GM23248 (cell line): ENCODE measurements around a stretch of chr13.

GRCh38 chr13:19109488-19110010, 72.1 kb downstream of the TUBA3C start:
- RAMPAGE, long total RNA, result no peak

- RAMPAGE, long total RNA, result no peak
Observed at GRCh38 chr13:19344588-19345423, 163.2 kb upstream of the TUBA3C start.

DNA sequence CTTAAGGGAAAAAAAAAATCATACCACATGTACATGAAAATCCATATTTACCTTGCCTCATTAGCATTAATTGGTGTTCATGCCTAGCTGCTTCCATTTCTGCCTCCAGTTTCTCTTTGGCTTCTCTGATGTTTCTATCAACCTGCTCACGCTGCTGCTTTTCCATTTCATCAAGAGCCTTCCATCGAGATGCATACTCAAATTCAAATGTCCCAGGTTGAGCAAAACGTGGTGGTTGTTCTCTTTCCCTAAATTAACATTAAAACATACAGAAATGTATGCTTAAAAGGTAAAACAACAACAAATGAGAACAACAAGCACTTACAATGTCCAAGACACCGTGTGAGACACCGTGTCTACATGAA, 31.5 kb downstream of the PSPC1 start:
- RAMPAGE, long total RNA, result no peak

DNA sequence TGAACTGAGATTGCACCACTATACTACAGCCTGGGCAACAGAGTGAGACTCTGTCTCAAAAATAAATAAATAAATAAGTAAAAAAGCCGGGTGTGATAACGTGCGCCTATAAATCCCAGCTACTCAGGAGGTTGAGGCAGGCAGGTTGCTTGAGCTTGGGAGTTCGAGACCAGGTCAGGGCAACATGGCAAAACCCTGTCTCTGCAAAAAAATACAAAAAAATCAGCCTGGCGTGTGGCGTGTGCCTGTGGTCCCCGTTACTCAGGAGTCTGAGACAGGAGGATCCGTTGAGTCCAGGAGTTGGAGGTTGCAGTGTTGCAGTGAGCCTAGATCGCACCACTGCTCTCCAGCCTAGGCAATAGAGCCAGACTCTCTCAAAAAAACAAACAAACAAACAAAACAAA, 27.3 kb downstream of the ZMYM2 start:
- RAMPAGE, long total RNA, result no peak

GRCh38 chr13:20065531-20065946, 95.3 kb downstream of the GJA3 start:
- RAMPAGE, long total RNA, result no peak

- RAMPAGE, long total RNA, result no peak
Observed at GRCh38 chr13:20090968-20091389, 69.9 kb downstream of the GJA3 start.

GRCh38 chr13:20126528-20126894, 34.3 kb downstream of the GJA3 start:
- RAMPAGE, long total RNA, result no peak

DNA sequence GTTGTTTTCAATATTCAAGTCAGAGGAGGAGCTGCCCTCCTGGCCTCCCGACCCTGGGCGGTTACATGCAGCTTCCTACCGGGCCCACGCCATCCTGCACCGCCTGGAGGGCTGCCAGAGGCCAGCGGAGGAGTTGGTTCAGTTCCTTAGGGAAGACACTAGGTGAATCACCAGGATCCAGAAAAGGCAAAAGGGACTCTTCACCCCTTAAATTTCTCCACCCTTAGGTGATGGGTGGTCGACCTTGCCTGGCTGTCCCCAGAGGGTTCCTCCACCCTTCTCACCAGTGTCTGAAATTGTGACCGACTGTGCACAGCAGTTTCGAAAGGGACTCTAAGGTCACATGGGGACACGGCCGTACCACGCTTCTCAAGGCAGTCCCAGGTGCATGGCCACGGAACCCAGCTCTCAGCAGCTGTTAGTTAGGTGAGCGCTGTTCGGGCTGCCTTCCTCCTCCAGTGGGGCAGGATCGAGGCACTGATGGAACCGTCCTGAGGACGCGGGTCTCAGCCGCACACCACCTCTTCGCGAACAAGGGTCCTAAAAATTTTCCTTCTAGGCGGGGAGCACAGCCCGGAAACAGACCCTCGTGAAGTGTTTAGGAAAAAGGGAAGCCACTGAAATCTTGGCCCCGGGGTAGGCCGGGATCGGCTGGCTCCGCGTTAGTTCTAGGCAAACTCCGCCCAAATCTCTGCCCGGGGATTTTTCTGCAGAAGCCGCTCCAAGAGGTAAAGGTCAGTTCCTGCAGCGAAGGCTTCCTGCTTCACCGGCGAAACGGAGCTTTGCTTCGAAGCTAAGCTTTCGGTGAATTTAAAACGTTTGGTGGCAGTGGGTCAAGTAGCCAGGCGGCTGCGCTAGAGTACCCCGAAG, 903 bp downstream of the GJB2 start:
- RAMPAGE, long total RNA, result no peak

GRCh38 chr13:20193839-20194532, 1.2 kb upstream of the GJB2 start:
- RAMPAGE, long total RNA, result no peak

DNA sequence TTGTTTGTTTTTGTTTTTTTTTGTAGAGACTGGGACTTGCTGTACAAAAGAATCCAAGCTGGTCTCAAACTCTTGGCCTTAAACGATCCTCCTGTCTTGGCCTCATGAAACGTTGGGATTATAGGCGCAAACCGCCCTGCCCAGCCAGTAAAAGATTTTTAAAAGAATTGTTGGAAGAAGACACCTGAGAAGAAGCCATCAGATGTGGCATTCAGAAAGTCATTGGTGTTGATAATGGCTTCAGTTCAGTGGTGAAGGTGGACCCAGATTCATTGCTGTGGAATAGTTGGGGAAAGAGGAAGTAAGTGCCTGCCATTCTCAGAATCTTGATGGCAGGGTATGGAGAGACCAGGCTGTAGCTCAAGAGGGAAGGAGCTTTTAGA, 12.8 kb downstream of the GJB6 start:
- RAMPAGE, long total RNA, result no peak

GRCh38 chr13:20263243-20263683, 31.1 kb upstream of the GJB6 start:
- RAMPAGE, long total RNA, result no peak

DNA sequence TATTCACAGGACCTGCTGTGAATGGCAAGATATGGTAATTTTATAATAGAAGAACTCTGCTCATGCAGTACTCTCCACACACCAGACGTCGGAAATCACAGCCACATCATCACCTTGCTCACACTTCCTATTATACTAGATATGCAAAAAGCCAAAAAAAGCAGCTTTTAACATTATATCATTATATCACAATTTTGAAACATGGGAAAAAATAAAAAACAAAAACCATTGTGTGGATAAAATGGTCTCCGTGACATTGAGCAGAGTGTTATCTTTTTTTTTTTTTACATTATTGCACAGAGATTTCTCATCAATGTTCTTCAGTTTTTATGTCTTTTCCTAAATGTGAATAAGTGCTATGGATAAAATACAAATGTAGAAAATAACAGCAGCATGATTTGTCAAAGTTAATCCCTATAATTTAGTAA, 71.6 kb upstream of the XPO4 start:
- RAMPAGE, long total RNA, result no peak

DNA sequence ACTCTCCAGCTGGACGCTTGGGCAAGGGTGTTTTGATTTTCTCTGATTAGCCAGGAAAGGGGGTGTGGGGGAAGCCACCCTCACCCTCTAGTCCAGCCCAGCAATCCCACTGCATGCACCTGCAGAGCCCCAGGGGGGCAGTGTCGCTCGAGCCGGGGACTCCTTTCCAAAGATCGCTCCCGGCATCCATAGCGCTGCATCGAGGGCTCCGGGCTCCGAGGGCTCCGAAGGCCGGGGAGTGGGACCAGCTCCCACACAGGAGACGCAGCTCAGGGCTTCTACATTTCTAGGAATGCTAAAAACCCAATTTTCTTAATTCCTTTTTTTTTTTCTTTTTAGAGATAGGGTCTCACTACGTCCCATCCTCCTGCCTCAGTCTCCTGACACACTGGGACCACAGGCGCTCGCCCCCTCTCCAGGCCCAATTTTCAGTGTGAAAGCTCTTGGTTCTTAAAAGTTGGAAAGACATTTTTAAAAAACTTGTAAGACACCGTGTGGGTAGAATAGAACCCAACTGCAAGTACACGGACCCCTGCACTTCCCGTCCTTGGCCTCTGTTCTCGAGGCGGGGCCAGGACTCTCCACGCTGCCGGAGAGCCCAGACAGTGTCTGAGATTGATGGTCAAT, 38.3 kb downstream of the LATS2 start:
- RAMPAGE, long total RNA, result no peak

- RAMPAGE, long total RNA, result no peak
Observed at GRCh38 chr13:21143769-21143968, 3.8 kb downstream of the SAP18 start.

DNA sequence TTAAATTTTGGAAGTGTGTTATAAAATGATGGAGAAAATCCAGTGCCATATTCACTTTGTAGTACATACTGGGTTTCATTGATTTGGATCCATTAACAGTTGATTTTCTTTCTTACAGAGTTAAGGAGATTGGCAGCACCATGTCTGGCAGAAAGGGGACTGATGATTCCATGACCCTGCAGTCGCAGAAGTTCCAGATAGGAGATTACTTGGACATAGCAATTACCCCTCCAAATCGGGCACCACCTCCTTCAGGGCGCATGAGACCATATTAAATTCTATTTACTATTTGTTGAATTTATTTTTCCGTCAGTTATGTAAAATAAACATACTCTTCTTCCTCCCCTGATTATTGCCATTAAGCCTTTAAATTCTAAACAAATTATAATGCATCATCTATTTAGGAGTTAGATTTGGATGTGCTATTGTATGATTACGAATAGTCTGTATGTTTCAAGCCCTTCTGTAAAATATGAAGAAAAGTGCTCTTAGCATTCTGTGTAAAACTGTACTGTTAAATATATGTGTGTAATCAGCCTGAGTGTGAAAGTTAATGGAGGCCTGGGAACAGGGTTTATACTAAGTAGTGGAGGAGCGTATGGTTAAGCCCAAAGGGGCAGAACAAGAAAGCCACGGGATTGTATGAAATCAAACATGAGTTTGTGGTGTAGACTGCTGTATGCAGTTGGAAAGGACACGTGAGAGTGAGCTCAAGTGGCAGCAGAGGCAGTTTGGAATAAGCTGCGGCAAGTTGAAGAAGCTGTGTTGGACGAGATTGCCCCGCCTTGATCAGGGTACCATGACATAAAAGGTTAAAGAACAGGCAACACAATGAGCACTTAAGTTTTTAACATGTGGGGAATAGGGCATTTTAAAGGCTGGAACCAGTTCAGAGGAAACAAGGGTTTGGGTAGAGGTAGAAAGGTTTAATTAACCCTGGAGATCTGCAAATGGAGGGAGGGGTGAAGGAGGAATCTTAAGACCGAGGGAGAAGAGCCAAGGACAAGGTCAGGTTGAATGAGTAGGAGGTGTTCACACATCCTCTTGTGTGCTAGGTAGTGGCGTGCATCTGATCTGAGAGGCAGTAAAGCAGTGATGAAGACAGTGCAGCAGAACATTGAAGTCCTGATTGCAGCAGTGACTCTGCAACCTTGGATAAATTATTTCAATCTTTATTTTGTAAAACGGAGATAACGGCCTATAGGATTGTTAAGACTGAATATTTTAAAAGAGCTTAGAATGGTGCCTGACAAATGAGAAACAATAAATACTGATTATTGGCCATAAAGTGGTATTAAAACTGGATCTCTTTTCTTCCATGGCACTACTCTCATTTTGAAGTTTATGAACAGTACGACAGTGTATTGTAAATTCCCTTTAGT, 7.6 kb downstream of the SAP18 start:
- RAMPAGE, long total RNA, result no peak

GRCh38 chr13:21458240-21458683, 841 bp downstream of the ZDHHC20 start:
- RAMPAGE, long total RNA, result no peak

DNA sequence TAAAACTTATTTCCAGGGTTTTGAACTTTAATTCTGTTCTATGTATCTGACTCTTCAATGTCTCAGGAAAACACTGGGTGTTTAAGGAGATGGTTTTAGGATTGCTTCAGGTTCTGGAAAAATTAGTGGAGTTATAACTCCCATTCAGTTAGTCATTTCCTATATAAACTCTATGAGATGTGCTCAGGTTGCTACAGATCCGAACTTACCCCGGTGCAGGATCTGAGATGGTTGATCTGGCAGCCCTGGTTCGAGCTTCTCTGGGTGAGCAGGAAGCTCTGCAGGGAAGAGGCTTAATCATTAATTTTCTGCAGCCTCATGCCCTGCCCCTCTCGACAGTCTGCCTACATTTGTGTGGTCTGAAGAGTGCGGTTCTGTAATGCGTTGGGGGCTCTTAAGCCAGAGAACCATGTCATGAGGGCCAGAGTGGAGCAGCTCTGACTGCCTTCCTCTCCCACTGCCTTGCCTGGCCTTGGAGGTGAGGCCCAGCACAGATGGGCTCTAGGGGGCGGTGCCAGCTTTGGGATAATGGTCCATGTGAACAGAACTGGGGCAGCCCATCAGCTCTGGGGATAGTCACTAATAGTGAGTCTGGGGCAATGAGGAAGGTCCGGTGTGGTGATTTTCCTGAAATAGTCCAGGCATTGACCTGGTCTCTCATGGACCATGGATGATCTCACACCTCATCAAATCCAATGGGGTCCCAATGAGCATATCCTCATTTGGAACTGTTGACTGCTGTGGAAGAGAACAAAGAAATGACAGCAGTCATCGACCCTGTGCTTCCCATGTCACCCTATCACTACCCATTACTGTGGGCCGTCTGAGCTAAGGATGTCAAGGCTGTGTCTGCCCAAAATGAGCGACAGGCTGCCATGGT, 5.7 kb downstream of the FGF9 start:
- RAMPAGE, long total RNA, result no peak

DNA sequence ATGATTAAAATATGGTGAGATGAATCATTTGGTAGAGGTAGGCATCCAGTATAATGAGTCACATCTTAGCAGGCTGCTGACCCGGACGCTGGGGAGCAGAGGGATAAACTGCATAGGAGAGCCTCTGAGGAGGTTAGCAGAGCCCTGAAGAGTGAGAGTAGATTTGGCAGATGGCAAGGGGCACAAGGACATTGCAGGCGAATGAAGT, 293.8 kb downstream of the FGF9 start:
- RAMPAGE, long total RNA, result no peak

- RAMPAGE, long total RNA, result no peak
Observed at GRCh38 chr13:22114597-22115555, 444.0 kb downstream of the FGF9 start.

DNA sequence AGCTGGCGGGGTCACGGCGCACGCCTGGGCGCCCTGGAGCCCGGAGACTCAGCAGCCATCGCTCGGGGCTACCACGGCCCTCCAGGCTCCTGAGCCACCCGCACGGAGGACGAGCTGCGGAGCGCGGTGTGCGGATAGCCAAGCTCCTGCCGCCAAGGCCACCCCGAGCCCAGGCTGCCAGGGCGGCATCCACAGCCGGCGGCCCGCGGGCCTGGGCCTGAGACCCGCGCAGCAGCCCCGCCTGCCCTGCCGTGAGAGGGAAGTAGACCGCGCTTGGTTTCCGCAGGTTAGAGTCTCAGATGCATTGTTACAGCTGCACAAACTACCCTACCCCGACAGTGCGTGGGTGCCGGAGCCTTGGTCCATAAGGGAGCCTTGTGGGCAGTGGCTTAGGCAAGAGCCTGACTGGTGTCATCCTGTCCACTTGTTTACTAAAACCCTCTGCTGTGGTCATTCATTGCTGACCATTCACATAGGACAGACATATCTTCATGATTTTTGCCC, 253.8 kb upstream of the SGCG start:
- RAMPAGE, long total RNA, result no peak